H7 (cell line): ENCODE measurements around a stretch of chr22.

- RAMPAGE, long total RNA, result no peak
Observed at GRCh38 chr22:36454881-36455958, 26.2 kb downstream of the TXN2 start.

DNA sequence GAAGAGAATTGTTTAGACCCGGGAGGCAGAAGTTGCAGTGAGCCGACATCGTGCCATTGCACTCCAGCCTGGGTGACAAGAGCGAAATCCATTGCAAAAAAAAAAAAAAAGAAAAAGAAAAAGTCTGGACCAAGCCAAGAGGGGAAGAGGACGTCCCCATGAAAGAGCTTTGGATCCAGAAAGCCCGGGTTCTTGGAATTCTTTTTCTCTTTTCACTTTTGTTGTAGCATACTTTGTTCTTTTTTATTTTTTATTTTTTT is 6.5 kb upstream of the TXN2 start:
- RAMPAGE, long total RNA, result no peak

DNA sequence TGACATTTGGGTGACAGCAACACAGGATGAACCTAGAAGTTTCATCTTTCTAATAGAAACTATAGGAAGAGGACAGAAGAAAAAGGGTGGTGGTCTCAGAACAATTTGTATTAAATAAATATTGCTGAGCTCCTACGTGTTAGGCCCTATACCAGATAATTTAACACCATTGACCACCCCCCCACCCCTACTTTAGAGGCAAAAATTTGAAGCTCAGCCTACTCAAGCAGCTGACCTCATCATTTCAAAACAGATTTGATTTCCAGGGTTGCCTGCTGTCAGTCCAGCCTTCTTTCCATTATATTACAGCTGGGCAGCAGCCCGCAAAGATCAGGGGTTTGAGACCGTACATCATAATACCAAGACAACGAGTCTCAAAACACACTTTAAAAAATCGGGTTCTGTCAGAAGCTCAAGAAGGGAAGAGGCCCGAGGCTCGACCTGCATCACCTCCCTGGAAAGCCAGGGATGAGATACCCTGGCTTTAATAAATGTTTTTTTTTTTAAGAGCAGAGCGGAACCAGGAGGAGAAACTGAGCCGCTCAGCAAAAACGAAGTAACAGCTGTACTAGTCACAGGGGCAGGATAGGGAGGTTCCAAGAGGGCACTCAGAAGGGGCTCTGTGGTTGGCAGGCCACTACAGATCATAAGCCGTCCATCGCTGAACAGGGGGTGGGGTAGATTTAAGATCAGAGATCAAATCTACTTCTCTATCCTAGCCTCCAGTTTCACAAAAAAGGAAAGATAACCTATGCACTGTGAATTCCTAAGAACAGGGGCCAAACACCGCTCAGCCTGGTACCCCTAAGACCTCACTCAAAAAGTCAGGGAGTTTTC is 821 bp downstream of the EIF3D start:
- RAMPAGE, long total RNA, result no peak

GRCh38 chr22:36536716-36537253 is 7.8 kb upstream of the EIF3D start:
- RAMPAGE, long total RNA, result no peak

GRCh38 chr22:36846664-36847003 is 14.2 kb upstream of the NCF4 start:
- RAMPAGE, long total RNA, result no peak

GRCh38 chr22:37018064-37018469 is 1.2 kb downstream of the TST start:
- RAMPAGE, long total RNA, result no peak

DNA sequence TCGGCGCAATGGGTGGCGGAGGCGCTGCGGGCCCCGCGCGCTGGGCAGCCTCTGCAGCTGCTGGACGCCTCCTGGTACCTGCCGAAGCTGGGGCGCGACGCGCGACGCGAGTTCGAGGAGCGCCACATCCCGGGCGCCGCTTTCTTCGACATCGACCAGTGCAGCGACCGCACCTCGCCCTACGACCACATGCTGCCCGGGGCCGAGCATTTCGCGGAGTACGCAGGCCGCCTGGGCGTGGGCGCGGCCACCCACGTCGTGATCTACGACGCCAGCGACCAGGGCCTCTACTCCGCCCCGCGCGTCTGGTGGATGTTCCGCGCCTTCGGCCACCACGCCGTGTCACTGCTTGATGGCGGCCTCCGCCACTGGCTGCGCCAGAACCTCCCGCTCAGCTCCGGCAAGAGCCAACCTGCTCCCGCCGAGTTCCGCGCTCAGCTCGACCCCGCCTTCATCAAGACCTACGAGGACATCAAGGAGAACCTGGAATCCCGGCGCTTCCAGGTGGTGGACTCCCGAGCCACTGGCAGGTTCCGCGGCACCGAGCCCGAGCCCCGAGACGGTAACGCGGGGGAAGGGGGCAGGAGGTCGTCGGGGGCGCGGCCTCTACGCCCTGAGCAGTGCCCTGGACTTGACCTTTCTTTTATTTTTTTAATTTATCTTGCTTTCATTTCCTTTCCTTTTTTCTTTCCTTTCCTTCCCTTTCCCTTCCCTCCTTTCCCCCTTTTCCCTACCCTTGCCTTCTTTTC is 4.9 kb downstream of the MPST start:
- RAMPAGE, long total RNA, result no peak

DNA sequence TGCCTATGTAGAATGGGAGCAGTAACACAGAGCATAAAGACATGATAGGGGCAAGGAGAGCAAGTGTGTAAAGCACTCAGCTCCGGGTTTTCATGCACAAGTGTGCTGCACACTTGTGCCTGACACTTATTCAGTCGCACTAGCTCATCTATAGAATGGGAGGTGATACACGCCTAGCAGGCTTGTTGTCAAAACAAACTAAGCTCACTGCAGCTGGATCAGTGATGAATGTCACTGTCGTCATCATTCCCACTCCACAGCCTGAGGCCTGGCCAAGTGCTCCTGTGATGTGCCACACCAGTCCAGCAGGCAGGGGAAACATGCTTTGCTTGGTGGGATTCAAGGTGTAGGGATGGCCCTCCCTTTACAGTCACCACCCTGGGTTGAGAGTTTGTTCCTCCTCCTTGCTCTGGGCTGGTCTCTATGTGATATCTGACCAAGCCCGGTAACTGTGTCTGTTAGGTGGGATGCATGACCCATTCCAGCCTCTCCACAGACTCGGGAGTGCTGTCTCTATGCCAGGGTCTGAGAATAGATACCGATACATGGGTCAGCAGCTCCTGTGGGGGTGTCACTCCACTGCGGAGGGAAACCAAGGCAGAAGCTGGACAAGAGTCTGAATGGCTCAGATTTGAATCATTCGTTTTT is 6.9 kb downstream of the MPST start:
- RAMPAGE, long total RNA, result no peak

GRCh38 chr22:37062986-37063669 is 11.6 kb downstream of the KCTD17 start:
- RAMPAGE, long total RNA, result no peak

DNA sequence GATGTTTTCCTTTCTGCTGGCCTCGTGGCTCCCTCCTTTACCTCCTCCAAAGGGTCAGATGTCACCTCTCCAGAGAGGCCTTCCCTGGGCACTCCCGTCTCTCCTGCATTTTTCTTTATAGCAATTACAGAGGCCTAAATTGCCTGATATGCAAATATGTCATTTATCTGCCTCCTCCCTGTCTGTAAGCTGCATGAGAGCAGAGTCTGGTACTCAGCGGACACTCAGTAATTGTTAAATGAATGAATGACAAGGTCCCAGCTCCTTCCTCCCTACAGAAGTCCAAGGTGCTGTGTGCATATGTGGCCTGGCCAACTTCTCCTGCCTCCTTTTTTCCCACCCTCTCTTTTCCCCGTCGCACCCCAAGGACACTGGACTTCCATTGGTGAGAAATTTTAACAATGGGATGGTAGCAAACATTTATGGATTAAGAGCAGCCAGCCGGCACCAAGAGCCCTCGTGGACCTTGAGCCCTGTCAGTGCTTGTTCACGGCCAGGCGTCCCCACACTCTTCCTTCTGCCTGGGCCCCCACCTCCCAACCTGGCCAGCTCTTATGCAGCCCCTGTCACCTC is 1.7 kb downstream of the TMPRSS6 start:
- RAMPAGE, long total RNA, result no peak

GRCh38 chr22:37137722-37138054 is 12.0 kb downstream of the IL2RB start:
- RAMPAGE, long total RNA, result no peak

DNA sequence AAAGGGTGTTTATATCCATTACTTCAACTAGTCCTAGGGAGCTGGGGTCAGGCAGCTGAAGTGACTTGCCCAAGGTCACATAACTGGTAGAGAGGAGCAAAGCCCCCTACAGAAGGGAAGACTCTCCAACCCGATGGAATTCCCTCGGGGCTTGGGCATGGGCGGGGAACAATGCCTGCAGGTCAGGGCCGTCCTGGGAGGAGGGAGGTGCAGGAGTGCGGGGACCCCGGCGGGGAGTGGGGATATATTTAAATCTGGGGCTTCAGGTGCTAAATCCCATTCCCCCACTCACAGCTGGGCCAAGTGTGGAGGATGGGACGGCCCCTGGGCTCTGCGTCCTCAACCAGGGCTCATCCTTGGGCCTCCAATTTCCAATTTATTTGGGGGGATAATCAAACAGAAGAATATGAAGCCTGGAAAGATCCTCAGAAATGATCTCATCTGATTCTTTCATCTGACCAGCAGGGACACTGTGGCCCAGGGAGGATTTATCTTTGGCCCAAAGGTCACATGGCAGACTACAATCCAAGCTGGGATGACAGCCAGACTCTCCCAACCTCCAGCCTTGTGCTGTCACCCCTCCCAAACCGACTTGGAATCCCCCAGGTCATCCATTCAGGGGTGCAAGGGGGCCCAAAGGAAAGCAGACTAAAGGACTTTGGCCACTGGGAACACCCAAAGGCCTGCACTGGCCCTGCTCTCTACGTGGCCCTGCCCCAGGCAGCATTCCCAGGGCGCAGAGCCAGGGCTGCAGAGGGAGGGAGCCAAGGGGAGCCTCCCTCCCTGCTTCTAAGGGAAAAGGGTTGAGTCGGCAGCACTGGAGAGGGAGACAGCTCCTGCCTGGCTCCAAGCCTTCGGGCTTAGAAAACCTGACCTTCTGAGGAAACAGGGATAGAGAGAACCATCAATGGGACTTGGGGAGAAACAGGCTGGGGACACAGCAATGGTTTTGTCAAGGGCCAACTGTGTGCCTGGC is 8.8 kb upstream of the C1QTNF6 start:
- RAMPAGE, long total RNA, result no peak

- RAMPAGE, long total RNA, result no peak
Observed at GRCh38 chr22:37198277-37199266, 10.5 kb upstream of the C1QTNF6 start.

DNA sequence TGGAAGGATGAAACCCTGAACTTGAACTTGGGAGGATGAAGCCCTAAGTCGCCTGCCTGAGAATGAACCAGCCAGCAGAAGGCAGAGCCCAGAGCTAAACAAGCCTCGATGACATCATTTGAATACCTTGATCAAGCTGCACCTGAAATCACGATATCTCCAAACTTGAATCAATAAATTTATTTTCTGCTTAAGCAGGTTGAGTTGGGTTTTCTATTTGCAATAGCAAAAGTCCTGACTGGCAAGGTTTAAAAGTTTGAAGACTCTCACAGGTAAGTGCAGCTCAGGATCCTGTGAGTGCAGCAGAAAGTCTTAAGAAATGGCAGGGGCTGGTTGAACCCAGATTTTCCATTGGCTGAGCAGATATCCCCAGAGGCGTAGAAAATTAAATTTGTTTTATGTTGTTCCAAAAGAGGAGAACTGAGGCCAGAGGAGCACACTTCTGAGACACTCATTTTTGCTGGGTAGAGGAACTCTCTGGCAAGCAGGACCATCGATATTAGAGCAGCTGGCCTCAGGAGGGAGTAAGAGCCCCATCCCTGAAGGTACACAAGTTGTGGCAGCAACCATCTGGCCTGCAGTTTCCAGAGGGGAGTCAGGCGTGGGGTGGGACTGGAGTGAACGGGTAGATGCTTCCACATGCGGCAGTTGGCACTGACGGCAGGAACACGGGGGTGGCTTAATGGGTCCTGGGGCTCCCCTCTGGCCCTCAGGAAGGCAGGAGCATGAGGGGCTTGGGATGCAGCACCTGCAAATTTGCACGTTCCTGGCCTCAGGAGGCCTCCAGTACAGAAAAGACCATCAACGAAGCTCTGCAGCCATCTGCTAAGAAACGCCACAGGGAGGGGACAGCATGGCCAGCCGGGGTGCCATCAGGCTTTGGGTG is 13.1 kb upstream of the SSTR3 start:
- RAMPAGE, long total RNA, result no peak

GRCh38 chr22:37241233-37241979 is 2.7 kb downstream of the RAC2 start:
- RAMPAGE, long total RNA, result no peak

DNA sequence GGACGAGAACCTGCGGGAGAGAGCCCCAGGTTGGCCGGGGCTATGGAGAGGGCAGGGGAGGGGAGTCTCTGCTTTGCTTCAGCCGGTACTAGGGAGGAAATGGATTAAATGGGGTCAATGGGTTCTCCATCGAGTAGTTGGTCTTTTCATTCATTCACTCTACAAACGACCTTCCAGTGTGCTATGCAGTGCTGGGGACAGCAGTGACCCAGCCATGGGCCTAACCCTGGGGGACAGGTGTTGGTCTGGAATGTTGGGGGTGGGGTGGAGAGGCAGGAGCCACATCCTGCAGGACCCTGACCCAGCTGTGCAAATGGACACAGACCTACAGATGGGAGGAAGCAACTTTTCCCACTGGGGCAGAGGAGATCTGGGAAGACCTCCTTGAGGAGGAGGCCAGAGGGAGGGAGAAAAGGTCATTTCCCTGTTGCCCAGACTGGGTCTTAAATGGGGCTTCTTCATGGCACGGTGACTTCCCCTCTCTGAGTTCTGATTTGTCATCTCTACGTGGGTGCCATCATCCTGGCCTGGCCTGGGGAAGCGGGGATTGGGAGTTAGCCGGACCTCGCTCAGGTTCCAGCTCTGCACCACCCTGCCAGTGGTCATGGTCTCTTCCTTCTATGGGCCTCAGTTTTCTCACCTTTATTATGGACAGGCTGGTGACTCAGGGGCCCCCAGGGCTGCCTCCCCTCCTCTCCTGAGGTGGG is 1.9 kb downstream of the CYTH4 start:
- RAMPAGE, long total RNA, result no peak

DNA sequence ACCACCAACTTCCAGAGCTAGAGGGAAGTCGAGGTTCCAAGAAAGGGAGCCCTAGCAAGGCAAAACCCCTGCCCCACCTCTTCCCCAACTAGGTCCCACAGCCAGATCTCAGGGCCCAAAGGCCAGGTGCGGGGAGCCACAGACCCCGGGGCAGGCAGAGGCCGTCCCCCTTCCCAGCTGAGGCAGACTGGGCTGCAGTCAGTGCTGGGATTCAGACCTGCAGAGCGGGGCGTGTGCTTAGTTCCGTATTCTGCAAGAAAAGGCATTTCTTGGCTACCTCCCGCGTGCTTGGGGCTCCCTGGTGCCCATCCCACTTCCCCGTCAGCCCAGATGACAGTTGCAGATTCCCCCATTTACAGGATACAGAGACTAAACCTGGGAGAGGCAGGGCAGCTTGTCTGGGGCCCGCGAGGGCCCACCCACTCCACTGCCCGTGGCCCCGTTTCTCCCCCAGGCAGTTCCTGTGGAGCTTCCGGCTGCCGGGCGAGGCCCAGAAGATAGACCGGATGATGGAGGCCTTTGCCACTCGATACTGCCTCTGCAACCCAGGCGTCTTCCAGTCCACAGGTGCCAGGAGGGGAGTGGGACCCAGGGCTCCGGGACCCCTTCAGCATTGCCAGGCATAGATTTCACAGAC is 18.3 kb downstream of the CYTH4 start:
- RAMPAGE, long total RNA, result no peak

GRCh38 chr22:37370068-37371160 is 56.9 kb downstream of the ELFN2 start:
- RAMPAGE, long total RNA, result no peak

- RAMPAGE, long total RNA, result no peak
Observed at GRCh38 chr22:37517760-37518366, 1.4 kb downstream of the CARD10 start.

GRCh38 chr22:37581387-37581880 is 1.5 kb upstream of the LGALS2 start:
- RAMPAGE, long total RNA, result no peak